ENCODE results near the gene FRRS1L.

GRCh38 chr9:108467663-108468046 is 388.1 kb downstream of the ACTL7B start:
- RRBS: no CpG with 5 or more reads among the region's 1 CpG

DNA sequence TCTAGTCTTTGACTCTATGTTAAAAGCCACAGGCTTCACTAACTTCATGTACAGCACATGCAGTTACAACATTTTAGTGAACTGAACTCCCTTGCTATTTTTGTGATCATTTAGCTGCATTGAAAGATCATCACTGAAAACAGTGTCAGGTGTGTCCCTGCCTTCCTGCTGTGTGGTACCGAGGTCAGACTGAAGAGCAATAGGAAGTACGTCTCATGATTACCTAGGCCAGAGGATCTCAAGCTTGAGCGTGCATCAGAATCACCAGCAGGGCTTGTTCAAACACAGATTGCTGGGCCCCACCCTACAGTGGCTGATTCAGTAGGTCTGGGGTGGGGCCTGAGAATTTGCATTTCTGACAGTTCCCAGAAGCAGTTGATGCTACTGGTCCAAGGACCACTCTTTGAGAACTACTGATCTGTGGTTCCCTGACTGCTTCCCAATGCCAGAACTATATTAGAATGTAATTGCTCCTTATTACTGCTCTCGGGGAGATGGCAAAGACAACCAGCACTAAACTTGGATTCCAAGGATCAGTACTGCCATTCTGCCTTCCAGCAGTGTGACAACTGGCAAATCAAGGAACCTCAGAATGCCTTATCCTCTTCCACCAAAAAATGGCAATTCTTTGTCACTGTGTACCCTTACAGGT is 159.6 kb downstream of the ACTL7B start:
- RRBS: no CpG with 5 or more reads among the region's 4 CpGs

DNA sequence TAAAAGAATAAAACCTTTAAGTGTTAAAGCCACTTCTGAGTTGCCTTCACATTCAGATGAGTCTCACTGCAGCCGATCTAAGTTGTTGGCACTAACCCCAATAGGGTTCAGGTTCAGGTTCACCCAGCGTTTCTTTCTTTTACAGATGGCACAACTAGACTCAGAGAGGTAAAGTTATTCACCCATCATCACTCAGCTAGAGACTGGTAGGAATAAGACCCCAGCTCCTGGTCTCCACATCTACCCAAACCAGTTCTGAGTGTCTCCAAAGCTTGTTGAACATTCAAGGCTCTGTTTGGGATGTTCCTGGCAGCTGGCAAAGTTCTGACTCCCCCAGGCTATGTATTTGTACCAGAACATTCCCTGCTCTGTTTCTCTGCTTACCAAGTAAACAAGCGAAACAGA is 146.0 kb downstream of the ACTL7B start:
- RRBS: no CpG with 5 or more reads among the region's 3 CpGs

- RRBS: no CpG with 5 or more reads among the region's 1 CpG
These were observed 1.9 kb downstream of the CTNNAL1 start for GRCh38 chr9:109011266-109011882.

- RRBS: no CpG with 5 or more reads among the region's 1 CpG
These were observed 46.5 kb downstream of the TMEM245 start for GRCh38 chr9:109073235-109073577.

DNA sequence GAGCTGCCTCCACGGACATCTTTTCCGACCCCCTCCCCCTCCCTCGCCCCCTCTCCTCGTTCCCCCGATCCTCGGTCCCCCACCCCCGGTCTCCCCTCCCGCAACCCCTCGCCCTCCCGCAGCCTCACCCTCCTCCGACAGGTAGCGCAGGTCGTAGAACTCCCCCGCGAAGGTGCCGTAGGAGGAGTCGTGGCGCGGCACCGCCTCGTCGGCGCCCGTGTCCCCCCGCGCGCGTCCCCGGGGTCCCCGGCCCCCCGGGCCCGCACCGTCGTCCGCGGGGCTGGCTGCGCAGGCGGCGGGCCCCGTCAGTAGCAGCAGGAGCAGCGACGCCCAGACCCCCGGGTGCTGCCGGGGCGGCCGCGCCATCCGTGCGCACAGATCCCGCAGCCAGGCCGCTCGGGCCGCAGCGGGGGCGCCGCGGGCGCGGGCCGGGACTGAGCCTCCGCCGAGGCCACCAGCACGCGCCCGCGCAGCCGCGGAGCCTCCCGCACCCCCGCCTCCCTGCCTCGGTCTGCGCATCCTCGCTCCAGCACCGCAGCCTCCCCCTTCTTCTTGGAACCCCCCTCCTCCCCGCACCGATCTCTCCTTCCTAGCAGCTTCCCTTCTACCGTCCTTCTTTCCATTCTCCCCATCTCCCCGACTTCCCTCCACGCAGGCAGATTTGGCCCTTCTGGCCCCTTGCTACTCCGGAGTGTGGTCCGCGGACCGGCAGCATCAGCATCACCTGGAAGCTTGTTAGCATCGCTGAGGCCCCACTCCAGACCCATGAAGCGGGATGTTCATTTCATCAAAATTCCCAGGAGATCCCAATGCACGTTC is at the start of gene FRRS1L:
TSS of gene FRRS1L (minus strand) at position 477 of the 819 bp plus-strand sequence.
- RRBS: 7% methylated on average over 26 of the region's 86 CpGs

GRCh38 chr9:109255423-109256342 is 65.2 kb downstream of the EPB41L4B start:
- RRBS: no CpG with 5 or more reads among the region's 22 CpGs

GRCh38 chr9:109307296-109308005 is 13.4 kb downstream of the EPB41L4B start:
- RRBS: no CpG with 5 or more reads among the region's 14 CpGs

- RRBS: no CpG with 5 or more reads among the region's 14 CpGs
These were observed 3.5 kb downstream of the EPB41L4B start for GRCh38 chr9:109317150-109317998.

GRCh38 chr9:109420095-109421091 is 77.7 kb downstream of the PTPN3 start:
- RRBS: no CpG with 5 or more reads among the region's 23 CpGs

GRCh38 chr9:109498724-109499140 is 625 bp upstream of the PTPN3 start:
- RRBS: no CpG with 5 or more reads among the region's 15 CpGs

DNA sequence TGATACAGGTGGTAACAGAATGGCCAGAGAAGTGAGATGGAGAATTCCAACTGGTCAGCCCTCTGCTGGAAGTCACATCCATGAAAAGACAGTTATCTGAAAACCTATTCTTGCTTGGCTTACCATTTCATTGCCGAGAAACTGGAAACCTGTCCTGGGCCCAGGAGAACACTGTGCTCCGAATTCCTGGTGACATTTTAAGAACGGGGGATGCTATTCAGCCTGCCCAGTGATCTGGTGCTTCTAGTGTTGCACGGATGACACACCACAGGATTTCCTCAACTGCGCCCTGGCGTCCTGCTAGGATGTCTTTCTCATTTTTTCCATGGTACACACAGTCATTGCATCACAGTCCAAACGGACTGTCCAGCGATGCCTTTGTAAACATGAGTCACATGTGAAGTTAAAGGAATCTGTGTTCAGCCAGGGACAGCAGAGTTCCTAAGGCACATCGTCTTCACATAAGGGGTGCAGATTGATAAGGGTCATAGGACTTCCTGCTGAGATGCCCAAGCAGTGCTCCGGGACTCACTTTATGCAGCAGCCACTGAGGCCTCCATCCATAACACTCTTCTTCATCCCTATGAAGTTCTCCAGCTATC is 9.2 kb upstream of the PTPN3 start:
- RRBS: no CpG with 5 or more reads among the region's 10 CpGs

DNA sequence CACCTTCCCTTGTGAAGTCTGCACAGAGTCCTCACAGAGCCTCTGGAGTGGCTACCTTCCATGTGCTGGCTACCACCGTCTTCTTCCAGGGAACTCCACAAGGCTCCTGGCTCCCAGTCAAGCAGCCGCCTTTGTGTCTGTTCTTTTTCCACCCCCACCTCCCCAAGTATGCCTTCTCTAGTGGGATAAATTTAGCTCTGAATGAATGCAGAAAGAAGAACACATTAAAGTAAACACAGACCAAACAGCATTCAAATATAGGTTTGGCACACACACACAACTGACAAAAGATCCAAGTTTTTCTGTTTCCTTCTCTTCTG is 7.8 kb upstream of the PALM2AKAP2 start:
- RRBS: no CpG with 5 or more reads among the region's 2 CpGs

- RRBS: no CpG with 5 or more reads among the region's 5 CpGs
These were observed 1.8 kb downstream of the PALM2AKAP2 start for GRCh38 chr9:109781610-109782402.

DNA sequence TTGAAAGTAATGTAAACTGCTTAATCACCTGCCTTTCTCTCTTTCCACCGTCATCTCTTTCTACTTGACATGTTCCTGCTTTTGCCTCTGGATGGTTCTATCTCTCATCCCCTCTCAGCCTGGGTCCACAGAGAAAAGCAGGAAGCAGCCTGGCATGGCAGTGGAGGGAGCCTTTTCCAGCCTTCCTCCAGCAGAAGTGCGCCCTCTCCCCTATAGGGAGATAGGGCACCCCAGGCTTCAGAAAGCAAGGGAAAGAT is 11.2 kb downstream of the PALM2AKAP2 start:
- RRBS: no CpG with 5 or more reads among the region's 2 CpGs

DNA sequence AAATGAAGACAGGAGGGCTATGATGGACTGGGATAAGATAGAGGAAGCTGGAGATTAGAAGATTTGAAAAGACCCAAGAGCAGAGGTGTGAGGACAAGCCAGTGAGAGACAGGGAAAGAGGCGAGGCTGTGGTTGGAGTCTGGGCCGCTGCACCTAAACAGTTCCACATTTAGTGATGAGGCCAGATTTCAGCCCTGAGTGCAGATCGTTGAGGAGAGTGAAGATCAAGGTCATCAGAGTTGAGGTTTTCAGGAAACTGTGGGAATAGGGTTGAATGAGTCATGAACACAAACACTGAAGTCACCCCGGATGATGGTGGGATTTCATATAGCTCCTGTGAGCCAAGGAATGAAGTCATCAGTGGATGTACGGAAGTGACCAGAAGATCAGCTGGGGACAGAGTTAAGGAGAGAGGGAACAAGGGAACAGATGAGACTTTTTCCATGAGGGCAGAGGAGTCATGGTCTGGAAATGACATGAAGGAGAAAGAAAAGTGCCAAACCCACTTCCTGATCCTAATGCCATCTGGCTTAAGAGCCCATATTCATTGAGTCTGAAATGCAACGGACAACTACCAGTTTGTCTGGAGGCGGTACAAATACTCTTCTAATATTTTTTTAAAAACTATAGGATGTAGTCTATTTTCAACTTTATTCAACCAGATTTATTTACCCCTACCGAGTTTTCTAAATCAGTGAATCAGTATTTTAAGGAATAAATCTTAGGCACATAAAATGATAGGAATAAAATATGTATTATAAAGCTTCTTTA is 36.5 kb downstream of the PALM2AKAP2 start:
- RRBS: no CpG with 5 or more reads among the region's 8 CpGs

DNA sequence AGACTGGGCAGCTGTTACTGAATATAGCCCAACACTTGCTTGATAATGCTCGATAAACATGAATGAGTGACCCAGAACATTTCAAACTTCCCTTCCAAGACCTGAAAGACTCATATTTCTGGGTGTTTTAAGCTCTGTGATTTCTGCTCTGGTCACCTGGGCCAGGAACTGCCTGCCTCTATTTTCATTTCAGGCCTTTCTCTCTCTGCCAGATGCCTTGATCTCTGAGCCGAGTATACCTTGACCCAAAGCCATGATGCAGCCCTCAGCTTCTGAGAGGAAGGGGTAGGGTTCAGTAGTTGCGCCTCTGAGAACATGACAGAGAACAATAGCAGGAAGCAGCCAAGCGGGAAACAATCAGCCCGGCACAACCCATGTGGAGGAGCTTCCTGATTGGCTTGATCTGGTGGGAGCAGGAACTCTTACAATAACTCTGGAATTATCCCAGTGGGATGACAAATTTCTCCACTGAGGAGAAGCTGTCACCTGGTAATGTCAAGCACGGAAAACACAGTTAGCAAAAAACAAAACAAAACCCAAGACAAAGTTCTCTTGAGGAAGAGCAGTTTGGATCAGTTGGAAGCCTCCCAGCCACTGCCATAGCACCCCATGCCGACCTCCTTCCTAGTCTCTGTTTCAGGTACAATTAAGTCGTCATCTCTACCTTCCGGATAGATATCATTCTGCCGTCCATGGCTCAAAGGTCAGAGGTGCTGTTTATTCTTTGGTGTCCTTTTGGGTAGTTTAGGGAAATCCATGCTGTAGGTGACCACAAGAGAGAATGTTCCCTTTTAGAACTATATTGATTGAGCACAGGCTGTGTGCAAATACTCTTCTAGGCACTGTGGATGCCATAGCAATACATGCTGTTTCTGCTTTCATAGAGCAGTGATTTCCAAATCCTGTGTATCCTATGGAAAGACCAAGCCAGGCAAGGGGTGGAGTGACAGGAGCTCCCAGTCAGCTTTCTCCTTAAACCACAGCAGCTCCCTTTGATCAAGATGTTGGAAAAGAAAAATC is 127.6 kb downstream of the PALM2AKAP2 start:
- RRBS: no CpG with 5 or more reads among the region's 10 CpGs

- RRBS: no CpG with 5 or more reads among the region's 6 CpGs
These were observed 129.1 kb downstream of the PALM2AKAP2 start for GRCh38 chr9:109908983-109909637.

DNA sequence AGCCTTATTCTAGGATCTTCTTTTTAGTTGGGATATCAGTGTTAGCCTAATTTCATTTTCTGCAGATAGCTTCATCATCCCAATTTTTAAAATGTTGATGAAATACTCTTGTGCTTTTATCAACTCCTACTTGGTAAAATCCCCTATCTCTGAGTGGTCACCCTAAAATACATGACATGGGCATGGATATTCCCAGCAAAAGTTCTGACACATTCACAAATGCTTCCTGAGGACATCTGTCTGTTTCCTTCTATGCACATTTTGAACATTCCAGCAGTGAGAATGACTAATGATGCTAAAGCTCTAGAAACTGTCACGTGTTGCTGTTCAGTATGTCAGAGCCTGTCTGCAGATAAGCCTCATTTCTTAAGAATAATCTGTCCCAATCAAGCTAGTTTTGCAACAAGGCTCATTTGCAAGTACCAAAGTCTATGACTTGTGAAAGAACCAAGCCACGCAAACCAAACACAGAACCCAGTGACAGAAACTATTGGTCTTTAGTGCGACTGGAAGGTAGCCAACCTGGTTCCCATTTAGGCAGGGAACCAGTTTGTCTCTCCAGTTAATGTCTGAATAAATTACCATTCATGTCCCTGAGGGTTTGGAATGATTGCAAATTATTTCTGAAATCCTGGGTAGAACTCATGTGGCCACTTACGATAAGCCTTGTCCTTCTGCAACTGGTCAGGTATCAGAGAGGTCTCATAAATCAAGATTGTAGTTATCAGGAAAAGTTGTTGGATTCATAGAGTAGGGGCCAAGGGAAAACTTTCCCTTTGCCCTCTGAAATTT is 178.5 kb downstream of the C9orf152 start:
- RRBS: no CpG with 5 or more reads among the region's 4 CpGs

- RRBS: no CpG with 5 or more reads among the region's 7 CpGs
These were observed 1.8 kb downstream of the TXN start for GRCh38 chr9:110254359-110254997.